Measurements from ENCODE around the genes RSPH9 and MRPS18A.

DNA sequence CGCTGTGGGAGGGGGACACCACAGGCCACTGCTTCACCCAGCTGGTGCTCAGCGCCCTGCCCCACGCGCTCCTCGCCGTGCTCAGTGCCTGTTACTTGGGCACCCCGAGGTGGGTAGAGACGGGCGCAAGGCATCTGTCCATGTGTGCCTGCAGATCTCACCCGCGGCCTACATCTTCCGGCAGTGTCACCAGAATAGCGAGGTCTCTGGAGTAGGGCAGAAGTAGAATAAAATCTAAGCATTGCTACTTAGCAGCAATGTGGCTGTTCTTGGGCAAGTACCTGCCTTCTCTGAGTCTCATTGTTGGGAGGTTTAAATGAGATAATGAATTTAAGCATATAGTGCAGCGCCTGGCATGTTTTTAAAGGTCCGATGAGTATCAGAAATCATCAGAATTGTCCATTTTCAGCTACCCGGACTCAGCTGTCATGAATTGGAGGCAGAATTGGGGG lies 716 bp downstream of the ABCC10 start:
- PRO-cap, result no peak

DNA sequence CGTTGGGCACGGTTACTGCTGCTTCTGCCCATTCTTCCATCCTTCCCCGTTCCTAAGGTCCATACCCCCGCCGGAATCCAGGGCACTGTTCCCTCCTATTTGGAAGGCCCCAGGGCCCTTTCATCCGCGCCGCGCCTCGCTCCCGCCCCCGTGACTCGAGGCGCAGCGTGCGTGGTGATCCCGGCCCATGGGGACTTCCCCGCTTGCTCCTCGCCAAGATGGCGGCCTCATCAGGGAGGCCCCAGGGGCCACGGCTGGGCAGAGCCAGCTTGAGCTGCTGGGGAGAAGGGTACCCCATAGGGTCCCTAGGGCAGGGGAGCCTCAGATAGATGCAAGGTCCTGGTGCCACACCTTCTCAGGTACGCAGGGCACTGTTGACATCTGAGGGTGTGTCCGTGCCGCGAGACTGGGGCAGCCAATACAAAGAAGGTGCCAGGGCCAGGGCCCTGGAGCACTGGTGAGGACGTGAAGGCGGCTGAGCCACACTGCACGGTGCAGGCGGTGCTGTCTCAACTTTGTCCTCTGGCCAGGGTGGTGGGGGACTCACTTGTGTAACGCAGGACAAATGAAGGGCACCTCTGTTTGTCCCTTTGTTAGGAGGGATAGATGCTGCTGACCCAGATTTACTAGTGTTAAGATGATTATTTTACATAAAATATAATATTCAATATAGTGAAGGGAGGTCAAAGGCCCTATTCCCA lies 596 bp upstream of the LRRC73 start:
- PRO-cap, result no peak

GRCh38 chr6:43570712-43571452 lies 5.0 kb downstream of the XPO5 start:
- PRO-cap, result no peak

DNA sequence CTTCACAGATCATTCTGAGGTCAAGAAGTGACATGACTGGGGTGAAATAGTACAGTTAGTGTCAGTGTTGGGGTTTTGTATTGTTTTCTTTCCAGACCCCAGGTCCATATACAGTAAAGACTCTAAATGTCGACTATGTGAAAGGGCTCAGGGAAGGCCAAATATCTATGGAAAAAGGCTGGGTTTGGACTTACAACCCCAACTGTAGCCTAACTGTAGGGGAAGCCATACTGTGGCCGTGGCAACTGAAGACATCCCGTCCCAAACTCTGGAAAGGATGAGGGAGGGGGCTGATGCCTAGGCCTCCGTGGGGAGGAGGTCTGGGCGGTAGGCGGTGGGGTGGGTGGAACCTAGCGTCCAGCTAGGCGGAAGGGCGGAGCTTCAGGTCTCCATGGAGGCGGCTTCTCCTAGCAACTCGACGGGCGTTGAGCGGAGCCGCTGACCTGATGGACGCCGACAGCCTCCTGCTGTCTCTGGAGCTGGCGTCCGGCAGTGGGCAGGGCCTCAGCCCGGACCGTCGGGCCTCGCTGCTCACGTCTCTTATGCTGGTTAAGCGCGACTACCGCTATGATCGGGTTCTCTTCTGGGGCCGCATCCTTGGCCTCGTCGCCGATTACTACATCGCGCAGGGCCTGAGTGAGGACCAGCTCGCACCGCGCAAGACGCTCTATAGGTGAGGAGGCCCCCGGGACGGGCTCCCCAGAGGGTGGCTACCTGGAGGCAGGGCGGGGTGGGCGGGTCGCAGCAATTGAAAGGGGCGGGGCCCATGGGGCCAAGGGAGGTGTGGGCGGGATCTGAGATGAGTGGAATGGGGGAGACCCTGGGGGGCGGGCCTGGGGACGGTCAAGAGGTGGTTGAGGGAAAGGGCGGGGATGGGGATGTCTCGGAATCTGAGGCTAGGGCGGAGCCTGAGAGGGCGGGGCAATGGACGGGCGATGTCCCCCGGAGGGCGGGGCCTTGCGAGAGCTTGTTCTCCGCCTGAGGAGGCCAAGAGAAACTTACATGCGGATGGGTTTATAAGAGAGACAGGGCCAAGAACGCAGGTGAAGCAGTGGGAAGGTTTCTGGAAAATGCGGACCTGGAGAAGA lies at the start of gene RSPH9:
Gene RSPH9 (plus strand): TSS at position 384 of the 1,088 bp plus-strand sequence.
- PRO-cap, result no peak

GRCh38 chr6:43671500-43672345 lies 15.9 kb downstream of the MRPS18A start:
- PRO-cap, result no peak

DNA sequence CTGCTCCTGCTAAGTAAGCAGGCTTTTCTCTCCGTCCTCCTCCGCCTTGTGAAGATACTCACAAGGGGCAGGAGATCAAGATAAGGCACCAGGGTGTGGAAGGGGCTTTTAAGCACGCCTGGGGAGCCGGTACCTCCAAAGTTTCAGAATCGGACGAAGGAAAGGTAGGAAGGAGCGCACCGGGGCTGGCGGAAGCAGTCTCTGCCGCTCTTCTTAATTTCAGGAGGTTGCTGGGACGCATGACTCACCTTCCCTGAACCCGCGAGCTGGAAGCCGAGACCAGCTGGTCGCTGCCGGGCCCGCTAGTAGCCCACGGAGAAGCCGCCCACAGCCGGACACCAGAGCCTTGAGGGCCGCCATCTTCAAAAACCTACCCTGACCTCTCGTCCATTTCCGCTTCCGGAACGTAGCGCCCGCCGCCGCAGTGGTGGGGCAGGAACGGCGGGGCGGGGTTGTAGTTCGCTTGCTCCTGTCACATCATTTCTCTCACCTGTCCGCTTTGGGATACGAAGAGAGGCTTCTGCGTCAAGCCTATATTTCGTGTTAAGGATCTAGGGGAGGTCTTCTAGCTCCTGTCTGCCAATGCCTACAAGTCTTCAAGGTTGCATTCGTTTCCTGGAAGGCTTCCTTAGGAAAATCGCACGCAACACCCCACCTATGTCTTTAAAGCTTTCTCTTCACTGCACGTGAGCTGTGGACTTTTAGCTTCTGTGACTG lies at the start of gene MRPS18A:
Gene MRPS18A (minus strand): TSS at position 372 of the 717 bp plus-strand sequence.
- PRO-cap, result bidirectional peak, plus-strand start at position 424 of the sequence, minus-strand start at position 382 of the sequence

- PRO-cap, result unidirectional peak, minus-strand start at chr6:43702855
These were observed 15.1 kb upstream of the MRPS18A start for GRCh38 chr6:43702222-43703501.

GRCh38 chr6:43709817-43710178 lies 22.2 kb upstream of the MRPS18A start:
- PRO-cap, result no peak

DNA sequence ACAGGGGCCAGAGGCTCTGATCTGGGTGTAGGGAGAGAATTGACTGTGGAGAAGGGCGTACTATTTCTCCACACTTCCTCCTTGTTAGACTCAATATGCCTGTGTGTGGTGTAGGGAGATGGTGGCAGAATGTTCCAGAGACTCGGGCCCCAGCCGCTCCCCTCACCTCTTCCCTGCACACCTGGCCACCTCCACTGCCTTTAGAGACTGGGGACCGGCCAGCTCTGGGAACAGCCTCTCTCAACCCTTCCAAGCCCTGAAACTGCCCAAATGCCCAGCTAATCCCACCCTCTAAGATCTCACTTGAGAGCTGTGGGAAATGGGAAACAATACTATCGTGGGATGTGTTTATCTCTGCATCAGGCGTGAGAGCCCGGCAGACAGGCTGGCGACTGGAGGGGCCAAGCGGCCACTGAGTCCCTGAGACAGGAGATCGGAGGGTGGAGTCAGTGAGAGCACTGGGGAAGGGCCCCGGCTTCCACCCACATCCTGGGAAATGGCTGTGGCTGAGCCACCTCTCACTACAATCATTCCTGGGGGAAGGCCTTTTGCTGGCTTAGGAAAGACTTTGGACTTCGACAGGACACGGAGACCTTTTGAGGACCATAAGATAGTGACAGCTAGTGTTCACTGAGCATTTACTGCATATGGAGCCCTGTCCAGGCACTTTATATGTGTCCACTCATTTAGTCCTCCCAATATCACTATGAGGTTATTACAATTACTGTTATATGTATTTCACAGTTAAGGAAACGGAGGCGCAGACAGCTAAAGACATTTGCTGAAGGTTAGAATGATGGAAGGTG lies 31.0 kb upstream of the MRPS18A start:
- PRO-cap, result no peak

- PRO-cap, result bidirectional peak, plus-strand start at chr6:43725342, minus-strand start at chr6:43725188
These were observed 37.6 kb upstream of the MRPS18A start for GRCh38 chr6:43725087-43725647.

GRCh38 chr6:43772215-43773238 lies 2.5 kb downstream of the VEGFA start:
- PRO-cap, result no peak

DNA sequence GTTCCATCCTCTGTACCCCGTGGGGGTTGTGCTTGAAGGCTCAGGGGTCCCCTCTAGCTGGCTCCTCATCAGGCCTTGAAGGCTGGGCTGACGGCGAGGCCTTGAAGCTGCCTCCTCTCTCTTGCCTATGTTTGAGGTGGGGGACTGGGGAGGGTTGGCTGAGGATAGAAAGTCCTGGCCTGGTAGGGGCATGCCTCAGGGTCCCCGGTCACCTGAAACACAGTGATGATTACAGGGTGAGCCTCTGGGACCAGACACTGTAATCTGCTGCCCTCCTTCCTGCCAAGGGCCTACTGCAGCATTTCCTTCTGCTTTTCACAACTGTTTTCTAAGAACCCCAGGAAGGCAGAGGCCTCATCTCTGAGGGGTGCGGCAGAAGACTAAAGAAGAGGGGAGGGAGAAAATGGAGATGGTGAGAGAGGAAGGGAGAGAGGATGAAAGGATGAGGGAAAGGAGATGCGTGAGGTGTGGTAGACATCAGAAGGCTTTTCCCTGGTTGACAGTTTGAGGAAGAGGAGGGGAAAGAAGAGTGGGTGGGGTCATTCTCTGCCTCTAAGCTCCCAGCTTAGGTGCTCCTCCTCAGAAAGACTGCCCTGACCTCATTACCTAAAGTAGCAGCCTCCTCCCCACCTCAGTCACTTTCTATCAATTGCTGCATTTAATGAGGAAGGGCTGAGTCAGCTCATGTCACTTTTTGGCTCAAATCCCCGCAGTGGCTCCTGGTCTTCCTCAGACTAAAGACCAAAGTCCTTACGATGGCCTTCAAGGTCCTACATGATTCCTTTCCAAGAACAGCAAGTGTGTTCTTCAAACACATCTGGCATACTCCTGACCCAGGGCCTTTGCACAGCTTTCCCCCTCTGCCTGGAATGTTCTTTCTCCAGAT lies 29.8 kb downstream of the VEGFA start:
- PRO-cap, result no peak

DNA sequence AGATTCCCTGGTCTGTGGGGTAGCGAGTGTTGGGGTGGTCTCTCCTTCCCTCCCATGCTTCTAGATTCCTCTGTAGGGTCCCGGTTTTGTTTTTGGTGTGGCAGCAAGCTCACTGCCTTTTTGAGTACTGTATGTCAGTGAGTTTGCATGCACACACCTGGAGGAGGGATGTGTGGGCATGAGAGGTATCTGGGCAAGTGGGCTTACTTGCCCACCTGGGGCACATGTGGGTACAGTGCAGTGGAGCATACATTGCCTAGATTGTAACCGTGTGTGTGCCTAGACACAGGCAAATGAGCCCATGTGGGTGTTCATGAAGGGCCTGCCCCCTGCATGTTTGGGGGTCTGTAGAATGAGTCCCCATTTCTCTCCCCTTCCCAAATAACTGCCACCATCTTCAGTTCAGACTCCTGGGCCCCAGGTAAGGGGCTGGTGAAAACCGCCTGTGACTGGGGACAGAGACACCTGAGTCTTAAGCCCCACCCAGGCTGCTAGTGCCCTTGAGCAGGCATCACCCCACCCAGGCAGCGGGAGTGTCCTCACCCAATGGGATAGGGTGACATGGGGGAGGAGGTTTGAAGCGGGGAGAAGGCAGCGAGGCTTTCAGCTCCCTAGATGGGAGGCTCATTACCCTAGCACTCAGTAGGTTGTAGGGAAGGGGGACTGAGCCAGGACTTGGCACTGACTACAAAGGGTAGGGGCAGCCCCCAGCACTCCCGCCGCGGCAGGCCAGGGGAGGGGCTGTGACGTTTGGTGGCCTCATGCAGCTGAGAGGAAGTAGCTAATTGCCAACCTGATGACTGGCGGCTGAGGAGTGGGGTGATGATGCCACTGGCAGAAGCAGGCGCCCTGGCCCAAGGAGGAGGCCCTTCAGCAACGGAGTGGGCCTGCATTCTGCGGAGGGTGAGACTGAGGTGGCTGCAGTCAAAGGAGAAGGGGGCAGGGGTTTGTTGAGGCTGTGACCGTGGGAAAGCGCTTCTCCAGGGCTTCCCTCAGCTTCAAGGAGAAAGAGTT lies 127.1 kb downstream of the MRPL14 start:
- PRO-cap, result unidirectional peak, plus-strand start at position 559 of the sequence; bidirectional peak, plus-strand start at position 799 of the sequence, minus-strand start at position 665 of the sequence

DNA sequence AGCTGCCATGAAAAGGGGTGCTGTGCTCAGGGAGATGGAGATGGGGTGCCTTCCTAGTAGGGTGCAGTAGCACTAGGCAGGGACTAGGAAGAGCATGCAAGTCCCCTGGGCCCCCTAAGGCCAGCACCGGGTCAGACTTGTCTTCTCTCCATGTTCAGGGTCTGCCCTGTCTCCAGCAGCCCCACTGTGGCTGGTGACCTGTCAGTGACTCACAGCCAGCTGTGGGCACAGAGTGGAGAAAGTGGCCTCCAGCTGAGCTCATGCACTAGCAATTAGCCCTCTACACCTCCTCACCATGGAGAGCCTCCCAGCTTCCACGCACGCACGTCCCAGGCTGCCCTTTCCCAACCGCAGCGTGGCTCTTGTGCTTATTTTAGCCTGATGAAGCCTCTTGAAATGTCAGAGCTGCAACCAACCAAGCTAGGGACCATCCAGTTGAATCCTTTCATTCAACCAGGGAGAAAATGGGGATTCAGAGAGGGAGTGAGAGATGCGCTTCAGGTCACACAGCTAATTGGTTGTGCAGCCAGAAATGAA lies 116.5 kb downstream of the MRPL14 start:
- PRO-cap, result no peak

- PRO-cap, result no peak
These were observed 17.0 kb downstream of the MRPL14 start for GRCh38 chr6:44109835-44111100.

GRCh38 chr6:44119535-44120138 lies 7.6 kb downstream of the MRPL14 start:
- PRO-cap, result no peak

- PRO-cap, result no peak
These were observed 18.5 kb downstream of the CAPN11 start for GRCh38 chr6:44177078-44177582.

GRCh38 chr6:44200691-44201630 lies 15.8 kb upstream of the MYMX start:
- PRO-cap, result no peak

DNA sequence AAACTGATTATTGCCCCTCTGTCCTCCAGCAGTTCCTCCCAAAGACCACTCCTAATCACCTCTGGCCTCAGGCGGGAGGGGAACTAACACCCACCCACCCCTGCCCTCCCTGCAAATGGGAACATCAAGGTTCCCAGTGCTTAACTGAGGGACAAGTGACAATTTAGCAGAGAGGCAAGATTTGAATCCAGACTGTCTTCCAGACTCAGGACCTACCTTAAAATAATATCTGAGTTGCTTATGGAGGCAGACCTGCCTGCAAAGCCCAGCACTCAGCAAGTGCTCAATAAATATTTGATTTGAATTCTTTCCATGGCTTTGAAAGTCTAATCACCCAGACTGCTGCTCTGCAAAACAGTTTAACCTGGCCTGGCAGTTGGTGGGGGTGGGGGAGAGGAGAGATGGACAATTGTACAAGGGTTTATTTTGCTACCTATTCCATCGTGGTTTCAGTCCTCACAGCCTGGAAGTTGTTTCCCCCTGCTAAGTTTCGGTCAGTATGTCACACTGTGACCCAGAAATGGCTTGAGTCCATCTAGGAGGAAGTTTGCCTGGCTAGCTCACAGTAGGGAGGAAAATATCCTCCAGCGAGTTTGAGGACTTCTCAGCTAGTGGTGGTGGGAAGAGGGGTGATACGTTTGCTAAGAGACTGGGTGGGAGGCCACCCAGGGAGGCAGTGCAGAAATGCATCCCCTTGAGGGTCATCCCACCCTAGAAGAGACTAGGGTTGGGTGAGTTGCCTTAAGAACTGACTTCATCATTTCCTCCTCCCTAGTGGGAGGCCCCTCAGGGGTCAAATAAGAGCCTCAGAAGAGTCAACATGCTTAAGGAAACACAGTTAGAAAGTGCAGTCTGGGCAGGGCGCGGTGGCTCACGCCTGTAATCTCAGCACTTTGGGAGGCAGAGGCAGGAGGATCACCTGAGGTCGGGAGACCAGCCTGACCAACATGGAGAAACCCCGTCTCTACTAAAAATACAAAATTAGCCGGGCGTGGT lies 1.5 kb downstream of the MYMX start:
- PRO-cap, result no peak

- PRO-cap, result no peak
These were observed 8.1 kb upstream of the HSP90AB1 start for GRCh38 chr6:44238550-44239472.